AG08470 (cell line): ENCODE data around the gene YWHAQ.

GRCh38 chr2:9179795-9180398, 26.7 kb upstream of the ASAP2 start:
- RRBS, result no CpG with 5 or more reads among the region's 9 CpGs

DNA sequence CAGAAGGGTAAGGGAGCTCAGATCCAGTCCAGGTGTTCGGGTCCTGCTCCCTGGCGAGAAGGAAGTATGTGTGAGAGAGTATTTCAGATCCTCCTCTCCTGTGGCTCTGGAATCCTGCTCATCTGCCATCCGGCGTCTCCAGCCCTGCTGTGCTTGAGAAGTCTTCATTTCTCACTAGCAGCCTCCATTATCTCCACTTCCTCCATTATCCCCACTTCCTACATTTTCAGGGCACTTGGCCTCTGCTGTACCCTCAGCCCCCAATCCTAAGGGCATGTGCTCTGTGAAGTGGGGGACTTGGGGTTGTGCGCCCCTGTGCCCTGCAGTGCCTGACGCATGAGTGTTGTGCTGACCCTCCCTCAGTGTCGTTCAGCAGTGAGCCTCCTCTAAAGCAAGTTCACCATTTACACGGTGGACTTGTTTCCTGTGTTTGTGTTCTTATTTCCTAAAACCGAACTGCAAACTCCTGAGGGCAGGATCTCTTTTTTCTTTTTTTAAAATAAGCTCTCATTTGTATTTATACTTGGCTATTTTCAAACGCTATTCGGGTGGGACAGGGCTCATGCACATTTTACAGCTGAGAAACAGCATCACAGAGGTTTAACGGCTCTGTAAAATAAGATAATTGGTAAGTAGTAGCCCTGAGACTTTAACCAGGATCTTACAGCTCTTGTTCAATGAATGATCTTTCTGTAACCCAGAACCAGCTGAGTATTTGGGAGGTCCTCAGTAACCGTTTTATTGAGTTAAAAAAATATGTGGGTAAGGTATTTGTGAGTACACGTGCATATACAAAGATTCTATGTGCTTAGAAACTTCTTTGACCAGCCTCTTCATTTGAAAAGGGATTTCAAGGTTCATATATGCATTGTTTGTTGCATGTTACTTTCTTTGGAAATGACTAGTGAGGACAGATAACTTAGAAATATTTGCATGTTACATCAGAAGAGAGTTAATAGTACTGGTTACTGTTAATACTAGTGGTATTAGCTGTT, 20.7 kb downstream of the ASAP2 start:
- RRBS, result no CpG with 5 or more reads among the region's 14 CpGs

- RRBS, result no CpG with 5 or more reads among the region's 5 CpGs
Observed at GRCh38 chr2:9260383-9260852, 53.8 kb downstream of the ASAP2 start.

- RRBS, result no CpG with 5 or more reads among the region's 11 CpGs
Observed at GRCh38 chr2:9296798-9297504, 90.3 kb downstream of the ASAP2 start.

DNA sequence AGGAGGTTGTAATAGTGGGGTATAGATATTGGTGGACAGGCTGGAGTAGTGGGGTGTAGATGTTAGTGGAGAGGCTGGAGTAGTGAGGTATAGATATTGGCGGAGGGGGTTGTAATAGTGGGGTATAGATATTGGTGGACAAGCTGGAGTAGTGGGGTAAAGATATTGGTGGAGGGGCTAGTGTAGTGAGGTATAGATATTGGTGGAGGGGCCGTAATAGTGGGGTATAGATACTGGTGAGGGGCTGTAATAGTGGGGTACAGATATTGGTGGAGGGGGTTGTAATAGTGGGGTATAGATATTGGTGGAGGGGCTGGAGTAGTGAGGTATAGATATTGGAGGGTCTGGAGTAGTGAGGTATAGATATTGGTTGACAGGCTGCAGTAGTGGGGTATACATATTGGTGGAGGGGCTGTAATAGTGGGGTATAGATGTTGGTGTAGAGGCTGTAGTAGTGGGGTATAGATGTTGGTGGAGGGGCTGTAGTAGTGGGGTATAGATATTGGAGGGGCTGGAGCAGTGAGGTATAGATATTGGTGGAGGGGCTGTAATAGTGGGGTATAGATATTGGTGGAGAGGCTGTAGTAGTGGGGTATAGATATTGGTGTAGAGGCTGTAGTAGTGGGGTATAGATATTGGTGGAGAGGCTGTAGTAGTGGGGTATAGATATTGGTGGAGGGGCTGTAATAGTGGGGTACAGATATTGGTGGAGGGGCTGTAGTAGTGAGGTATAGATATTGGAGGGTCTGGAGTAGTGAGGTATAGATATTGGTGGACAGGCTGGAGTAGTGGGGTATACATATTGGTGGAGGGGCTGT, 98.4 kb downstream of the ASAP2 start:
- RRBS, result no CpG with 5 or more reads among the region's 2 CpGs

GRCh38 chr2:9336041-9336789, 87.1 kb downstream of the ITGB1BP1 start:
- RRBS, result no CpG with 5 or more reads among the region's 8 CpGs

DNA sequence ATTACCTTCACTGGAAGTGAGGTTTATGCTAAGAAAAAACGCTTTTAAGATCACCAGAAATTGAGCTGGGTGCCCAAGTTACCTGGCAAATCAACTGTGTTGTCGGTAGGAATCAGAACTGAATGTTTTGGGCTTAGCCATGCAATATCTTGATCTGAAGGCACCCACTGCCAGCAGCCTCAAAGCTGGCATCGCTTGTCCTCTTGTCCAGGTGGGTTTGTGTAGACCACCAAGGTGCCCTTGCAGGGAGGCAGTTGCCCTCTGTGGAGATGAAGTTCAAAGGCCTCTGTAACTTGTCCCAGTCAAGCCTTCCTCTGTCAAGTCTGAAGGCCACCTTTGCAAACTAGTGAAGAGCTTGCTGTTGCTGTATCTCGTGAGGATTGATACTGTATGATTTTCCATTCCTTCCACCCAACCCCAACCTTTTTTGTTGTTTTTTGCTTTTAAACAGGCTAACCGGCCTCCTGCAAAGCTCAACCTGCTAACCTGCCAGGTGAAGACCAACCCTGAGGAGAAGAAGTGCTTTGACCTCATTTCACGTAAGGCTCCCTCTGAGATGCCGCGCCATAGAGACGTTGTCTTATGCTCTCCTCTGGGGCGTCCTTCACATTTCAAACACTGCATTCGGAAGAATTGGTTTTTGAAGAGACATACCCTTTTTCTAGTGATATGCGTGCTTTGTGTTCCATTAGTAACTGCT, 72.8 kb downstream of the ITGB1BP1 start:
- RRBS, result no CpG with 5 or more reads among the region's 12 CpGs

DNA sequence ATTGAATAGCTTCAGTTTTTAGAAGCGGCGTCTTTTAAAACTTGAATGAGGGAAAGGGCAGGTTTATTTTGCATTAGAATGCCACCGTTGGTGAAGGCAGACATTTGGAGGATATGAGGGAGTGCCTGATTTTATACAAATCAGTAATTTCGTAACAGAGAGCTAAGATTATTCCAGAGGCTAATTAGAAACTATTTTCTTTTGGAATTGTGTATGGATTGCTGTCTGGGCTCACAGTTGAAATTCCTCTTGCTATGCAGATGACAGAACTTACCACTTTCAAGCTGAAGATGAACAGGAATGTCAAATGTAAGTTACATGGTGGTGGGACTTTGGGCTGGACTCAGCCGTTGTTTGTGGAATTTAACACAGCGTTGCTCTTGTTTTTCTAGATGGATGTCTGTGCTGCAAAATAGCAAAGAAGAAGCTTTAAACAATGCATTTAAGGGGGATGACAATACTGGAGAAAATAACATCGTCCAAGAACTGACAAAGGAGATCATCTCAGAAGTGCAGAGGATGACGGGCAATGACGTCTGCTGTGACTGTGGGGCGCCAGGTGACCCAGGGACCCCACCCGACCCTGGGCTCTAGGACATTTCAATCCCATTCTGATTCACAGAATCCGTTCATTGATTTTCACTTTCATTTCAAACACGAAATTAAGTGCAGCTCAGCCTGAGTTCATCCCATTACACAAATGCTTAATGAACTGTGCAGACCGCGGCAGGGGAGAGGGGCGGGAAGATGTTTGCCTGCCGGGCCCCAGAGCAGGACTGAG, 67.4 kb downstream of the ITGB1BP1 start:
- RRBS, result no CpG with 5 or more reads among the region's 17 CpGs

- RRBS, result 94% methylated on average over 5 of the region's 20 CpGs
Observed at GRCh38 chr2:9373107-9373733, 50.1 kb downstream of the ITGB1BP1 start.

- RRBS, result 2% methylated on average over 22 of the region's 124 CpGs
Observed at GRCh38 chr2:9630030-9631126, at the start of gene YWHAQ. YWHAQ (minus strand) TSS chr2:9630997.

DNA sequence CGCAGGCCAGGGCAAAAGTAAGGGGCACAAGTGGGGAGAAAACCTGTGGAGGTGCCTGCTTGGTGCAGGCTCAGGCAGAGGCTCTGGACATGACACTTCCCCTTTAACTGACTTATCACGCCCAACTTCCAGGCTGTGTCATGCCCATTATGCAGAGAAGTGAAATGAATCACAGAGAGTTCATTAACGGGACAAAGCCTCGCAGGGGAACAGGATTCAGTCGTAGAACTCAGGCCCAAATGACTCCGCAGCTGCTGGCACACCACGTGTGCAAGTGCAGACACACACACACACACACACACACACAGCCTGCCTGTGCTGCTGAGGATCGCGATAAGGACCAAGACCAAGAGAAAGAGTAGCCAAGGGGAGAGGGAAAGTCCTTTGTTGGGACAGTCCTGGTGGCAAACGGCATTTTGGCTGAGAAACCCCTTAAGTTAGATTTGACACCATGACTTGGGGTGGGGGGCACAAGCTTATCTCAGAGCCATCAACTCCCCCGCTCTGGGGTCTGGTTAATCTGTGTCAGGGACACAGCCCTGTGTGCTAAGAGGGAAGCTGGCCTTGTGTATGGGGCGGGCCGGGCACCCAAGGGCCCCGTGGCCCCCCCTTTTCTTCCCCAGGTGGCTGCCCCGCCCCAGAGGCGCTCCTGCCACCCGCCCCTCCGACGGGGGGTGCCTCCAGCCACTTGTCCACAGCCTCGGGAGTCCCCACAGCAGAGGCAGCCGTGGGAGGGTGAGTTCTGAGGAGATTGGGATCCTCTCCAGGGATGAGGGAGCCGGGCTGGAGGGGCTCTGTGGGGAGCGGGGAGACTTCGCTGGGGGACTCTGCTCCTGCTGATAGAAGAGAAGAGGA, 89.9 kb upstream of the TAF1B start:
- RRBS, result no CpG with 5 or more reads among the region's 24 CpGs

DNA sequence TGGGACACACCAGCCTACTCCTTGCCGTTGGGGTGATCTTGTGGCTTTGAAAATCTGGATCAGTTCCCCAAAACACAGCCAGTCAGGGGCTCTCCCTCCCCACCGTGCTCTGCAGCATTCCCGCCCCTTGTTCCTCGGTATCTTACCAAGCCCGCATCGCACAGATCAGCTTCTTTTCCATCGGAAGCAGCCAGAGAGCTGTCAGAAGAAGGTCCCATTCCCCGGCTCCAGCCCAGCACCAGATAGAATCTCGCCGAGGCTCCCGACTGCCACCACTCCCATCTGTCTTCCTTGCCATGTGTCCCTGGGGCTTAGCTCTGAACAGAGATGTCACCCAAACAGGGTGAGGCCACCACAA, 70.3 kb upstream of the TAF1B start:
- RRBS, result no CpG with 5 or more reads among the region's 11 CpGs

DNA sequence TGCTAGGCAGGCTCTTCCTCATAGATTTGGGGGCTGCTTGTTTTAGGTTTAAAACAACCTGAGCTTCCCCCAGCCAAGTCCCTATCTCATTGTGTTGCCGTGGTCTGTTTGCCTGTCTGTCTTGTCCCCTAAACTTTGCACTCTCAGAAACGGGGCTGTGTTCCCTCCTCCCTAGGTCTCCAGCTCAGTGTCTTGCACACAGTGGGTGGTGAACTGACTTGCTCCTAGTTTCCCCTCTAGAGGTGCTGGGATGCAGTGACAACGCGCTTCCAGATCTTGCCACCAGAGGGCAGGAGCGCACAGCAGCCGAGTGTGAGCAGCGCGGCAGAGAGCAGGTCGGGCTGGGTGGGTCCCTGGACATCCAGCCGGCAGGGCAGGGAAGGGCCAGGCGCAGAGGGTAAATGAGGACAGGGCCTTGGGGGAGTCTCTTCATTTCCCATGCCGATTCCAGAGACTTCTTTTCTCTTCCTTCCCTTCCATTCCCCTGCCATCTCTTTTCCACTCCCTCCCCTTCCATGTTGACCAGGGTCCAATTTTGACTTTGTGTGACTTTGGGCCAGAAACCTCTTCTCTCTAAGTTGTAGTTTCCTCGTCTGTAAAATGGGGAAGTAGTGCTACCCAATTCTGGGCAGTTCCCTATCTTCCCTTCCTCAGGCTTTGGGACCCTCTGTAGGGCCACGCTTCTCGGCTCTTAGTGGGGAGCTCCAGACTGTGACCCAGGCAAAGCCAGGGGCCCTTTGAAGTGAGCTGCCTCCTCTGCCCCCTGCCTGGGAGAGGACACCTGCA, 43.5 kb upstream of the TAF1B start:
- RRBS, result no CpG with 5 or more reads among the region's 15 CpGs

GRCh38 chr2:9982379-9982705, 30.8 kb downstream of the GRHL1 start:
- RRBS, result no CpG with 5 or more reads among the region's 6 CpGs

- RRBS, result no CpG with 5 or more reads among the region's 8 CpGs
Observed at GRCh38 chr2:10019091-10019622, 24.2 kb upstream of the KLF11 start.

DNA sequence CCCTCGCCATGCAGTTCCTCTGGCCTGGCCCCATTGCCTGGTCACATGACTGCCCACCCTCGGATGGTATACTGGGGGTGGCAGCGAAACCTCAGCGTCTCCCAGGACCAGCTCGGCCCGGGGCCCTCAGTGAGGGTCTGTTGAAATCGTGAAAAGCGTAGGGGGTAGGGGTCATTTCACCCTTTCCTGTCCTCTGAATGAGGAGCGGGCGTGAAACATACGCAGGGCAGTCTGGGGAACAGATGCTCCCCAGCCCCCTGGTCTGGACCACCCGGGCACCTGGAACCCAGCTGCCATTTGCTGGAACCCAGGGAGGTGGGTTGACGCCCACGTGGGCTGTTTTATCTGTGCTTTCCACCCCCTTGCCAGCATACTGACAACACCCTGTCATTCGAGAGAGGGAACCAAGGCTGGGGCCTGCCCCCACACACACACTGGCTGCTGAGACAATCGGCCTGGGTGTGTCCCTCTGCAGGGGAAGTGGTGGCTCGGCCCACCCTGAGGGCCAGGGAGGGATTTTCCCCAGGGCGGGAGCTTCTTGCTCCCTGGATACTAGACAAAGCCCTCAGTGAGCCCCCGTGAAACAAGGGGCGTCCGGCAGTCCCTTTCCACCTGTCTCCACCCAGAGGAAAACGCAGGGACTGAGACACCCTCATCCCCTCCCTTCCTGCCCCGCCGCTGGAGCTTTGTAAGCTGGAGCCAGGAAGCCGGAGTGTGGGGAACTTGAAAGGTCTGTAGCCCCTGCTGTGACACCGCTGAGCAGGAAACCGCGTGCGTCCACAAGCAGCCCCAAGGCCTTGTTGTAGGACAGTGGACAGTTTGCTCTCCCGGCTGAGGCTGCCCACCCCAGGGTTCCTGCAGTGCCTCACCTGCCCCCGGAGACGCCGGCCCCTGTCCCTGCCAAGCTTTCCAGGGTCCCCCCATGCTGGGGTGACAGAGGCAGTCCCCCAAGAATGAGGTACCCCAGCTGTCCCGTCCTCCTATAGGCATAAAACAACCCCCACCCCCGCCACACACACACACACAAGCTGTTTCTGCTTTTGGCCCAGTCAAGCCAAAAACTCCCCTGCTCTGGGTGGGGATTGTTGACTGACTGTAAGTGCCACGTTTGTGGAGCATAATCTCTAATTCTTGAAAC, 14.2 kb upstream of the KLF11 start:
- RRBS, result 30% methylated on average over 4 of the region's 36 CpGs

DNA sequence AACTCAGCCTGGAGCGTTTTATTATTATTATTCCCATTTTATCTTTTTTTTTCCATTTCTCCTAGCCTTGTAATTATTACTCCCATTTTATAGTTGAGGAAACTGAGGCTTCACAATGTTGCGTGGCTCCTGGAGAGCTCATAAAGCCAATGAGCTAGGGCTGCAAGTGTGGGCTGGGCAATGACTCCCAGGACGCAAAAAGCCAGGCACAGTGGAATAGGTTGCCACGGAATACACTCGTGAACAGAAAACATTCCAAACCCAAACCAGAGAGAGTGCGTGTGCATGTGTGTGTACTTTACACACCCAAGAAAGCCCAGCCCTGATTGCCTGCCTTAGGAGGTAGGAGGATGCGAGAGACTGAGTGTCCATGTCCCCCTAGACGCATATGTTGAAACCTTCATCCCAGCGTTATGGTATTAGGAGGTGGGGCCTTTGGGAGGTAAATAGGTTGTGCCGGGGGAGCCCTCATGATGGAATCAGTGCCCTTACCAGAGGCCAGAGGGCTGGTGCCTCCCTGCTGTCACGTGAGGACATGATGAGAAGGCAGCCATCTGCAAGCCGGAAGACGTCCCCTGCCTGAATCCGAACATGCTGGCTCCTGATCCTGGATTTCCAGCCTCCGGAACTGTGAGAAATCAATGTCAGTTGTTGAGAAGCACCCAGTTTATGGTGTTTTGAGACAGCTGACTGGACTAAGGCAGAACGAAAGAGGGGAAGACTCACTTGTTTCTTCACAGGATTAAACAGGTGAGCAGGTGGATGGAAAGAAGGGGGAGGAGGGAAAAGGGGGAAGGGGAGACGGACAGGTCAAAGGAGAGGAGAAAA, 13.2 kb upstream of the KLF11 start:
- RRBS, result 29% methylated on average over 5 of the region's 17 CpGs

GRCh38 chr2:10039980-10040358, 3.4 kb upstream of the KLF11 start:
- RRBS, result 17% methylated on average over 1 of the region's 8 CpGs

GRCh38 chr2:10269935-10270602, 32.6 kb upstream of the HPCAL1 start:
- RRBS, result 65% methylated on average over 2 of the region's 10 CpGs

DNA sequence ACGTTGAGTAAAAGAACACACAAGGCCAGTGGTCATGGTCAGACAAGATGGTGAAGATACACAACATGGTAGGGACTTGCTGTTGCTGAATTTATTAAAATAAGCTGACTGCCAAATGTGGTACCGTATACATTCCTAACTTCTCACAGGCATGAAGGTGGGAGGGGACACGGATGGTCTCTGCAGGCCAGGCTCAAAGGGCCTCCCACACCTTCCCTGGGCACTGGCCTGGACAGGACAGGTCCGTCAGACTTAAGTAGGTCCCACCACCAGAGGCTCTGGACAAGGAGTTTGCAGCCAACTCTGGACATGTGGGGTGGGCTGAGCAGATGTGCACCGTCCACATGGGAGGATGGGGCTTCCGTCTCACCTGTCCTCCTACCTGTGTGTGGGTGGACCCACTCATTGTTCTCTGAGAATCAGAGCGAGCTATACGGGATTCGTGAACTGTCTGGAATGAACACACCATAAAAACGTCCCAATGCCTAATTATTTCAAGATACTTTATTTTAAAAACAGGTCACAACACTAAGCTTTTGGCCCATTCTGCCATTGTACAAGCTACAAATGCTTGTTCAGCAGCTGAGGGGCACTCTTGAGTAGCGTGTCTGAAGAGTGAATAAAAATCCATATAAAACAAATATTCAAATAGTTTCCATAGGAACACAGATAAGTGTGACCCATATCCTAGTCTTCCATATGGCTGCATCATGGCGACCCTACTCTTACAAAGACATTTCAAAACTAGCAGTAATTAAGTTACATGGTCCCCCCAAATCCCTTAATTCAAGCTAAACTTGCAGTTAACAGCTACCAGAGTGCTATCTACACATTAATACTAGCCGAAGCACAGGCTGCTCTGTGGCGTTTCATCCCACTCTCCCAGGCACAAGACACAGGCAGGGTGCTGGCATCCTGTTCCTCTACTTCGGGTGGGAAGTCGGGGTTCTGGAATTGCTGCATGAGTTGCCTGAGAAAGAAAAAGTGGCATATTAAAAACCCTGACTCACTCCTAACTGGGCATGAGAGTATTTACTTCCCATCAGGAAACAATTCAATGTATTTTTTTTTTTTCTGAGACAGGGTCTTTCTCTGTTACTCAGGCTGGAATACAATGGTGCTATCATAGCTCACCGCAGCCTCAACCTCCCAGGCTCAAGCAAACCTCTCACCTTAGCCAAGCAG, 7.8 kb downstream of the ODC1 start:
- RRBS, result no CpG with 5 or more reads among the region's 17 CpGs